ENCODE measurements around the genes AP1B1, NF2, ZMAT5 and ASCC2.

DNA sequence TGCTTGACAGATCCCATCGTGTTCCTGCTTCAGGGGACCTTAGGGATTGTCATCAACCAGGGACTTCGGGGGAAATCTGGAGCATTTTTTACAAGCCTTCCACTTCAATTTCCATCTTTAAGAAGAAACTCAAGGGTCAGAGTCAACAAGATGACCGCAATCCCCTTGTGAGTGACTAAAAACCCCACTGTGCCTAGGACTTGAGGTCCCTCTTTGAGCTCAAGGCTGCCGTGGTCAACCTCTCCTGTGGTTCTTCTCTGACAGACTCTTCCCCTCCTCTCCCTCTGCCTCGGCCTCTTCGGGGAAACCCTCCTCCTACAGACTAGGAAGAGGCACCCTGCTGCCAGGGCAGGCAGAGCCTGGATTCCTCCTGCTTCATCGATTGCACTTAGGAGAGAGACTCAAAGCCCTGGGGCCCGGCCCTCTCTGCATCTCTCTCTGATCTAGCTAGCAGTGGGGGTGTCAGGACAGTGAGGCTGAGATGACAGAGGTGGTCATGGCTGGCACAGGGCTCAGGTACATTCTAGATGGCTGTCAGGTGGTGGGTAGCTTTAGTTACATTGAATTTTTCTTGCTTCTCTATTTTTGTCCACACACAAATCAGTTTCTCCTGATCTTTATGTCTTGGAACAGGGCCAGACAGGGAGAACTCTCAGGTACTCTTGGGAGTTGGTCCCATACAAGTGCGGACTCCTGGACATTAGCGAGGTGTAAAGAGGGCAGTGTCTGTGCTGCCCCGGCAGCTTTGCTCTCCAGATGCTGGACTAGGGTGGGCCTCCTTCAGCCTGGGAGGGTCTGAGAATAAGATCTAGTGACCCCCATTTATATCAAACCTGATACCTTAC lies 63.5 kb upstream of the EMID1 start:
- RRBS, result no CpG with 5 or more reads among the region's 11 CpGs

- RRBS, result no CpG with 5 or more reads among the region's 13 CpGs
Measured at GRCh38 chr22:29163791-29164216, 41.9 kb upstream of the EMID1 start.

DNA sequence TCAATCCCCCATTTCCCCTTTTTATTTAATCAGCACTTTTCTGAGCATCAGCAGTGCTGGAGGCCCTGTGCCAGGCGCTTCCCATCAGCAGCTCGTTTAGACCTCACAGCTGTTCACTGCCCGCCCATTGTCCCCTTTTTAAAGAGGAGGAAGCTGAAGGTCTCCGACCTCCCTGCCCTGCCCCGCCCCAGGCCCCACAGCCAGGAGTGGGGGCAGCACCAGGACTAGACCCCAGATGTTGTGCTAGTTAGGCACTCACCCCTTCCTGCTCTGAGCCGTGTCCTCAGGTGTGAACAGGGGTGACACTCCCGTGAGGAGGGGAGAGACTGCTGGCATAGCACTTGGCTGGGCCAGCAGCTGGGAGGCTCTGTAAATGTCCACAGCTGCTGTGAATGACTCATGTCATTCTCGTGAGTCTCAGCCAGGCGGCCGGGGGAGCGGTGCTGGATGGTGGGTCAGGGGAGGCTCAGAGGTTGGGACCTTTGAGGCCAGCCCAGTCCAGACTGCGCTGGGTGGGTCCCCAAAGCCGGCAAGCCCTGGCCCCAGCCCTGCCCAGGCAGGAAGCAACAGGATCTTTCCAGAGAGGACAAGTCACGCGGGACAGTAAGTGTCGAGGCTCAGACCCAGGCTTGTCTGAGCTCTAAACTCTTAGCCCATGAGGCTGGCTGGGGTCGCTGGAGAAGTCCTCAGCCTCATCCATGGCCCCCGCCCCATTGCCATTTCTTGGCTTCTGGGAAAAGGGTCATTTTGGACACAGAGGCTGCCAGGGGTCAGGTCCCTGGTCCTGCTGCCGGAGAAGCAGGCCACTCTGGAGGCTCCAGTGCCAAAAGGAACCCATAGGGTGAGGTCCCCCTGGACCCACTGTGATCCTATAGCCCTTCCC lies 20.0 kb downstream of the EMID1 start:
- RRBS, result 4% methylated on average over 4 of the region's 19 CpGs

DNA sequence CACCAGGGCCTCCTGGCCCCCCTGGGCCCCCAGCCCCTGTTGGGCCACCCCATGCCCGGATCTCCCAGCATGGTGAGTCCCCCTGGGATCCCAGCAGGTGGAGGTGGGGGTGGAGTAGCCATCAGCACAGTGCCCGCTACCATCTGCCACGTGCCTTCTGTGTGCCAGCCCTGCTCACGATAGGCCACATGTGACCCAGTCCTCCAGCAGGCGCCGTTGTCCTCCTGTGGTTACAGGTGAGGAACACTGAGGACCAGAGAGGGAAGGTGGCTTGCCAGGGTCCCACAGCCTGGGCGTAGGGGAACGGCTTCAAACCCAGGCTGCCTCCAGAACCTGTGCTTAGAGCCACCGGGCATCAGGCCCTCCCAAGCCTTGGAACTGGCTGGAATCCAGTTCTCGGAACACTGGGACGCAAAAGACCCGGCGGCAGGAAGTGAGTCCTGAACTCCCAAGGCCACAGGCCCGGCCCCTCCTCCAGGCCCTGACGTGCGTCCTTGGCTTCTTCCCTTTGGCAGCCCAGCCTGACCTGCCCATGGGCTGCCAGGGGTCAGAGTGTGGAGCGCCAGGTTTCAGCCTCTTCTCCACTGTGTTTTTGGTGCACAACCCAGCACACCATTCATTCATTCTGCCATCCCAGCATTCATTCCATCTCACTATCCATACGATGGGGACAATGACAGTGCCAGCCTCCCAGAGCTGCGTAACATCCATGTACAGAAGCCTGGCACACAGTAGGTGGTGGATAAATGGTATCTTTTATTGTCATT lies 26.8 kb downstream of the EMID1 start:
- RRBS, result 25% methylated on average over 2 of the region's 19 CpGs

DNA sequence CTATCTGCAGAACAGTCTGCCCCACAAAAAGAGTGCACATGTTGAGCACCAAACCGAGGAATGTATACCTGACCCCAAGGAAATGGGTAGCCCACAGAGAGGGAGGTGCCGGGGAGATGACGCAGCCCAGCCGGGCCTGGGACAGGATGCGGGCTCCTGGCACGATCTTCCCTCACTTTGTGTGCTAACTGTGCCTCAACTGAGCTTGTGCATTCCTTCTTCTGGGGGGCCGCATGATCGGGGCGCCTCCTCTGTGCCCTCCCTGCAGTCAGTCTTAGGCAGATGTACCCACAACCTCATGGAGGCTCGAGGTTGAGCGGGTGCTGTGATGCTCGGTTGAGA lies 2.3 kb downstream of the GAS2L1 start:
- RRBS, result no CpG with 5 or more reads among the region's 12 CpGs

GRCh38 chr22:29318446-29318968 lies 3.0 kb upstream of the RASL10A start:
- RRBS, result no CpG with 5 or more reads among the region's 3 CpGs

DNA sequence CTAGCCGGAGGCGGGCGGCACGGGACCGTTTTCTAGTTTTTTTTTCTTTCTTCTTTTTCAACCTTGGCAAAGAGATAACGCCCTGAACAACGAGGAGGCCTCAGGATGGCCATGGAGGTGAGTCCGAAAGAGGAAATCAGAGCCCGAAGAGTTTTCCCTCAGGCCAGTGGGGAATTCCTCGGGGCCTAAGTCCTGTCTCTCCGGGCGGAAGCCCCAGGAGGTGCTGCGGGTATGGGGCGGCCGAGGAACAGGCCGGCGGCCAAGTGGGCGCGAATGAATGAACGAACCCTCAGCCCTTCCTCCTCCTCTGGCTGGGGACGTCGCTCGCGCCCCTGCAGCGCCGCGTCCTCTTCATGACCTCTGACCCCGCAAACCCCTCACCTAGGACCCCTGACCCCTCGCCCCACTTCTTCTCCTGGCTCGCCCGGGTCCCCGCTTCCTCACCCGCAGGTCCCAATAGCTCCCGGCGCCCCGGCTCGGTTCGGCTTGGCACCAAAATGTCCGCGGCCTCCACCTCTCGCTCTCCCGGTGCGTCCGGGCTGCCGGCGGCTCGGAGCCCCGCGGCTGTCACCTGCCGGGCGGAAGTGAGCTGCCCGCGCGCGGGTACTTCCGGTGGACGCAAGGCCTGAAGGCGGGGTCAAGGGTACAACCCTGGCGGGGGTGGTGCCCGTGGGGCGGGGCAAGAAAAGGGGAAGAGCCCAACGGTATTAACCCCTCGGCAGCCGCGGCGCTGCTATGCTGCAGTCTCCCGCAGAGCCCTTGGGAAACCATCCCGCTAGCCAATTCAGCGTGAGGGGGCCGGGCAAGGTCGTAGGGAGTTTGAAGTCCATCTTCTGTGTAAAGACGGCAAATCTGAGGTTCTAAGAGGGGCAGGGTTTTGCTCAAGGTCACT lies at the start of gene AP1B1:
Gene AP1B1 (minus strand): TSS at position 591 of the 892 bp plus-strand sequence.
- RRBS, result 2% methylated on average over 22 of the region's 72 CpGs

- RRBS, result no CpG with 5 or more reads among the region's 6 CpGs
Measured at GRCh38 chr22:29574775-29575536, 6.0 kb downstream of the NIPSNAP1 start.

- RRBS, result 1% methylated on average over 28 of the region's 83 CpGs
Measured at GRCh38 chr22:29603451-29604381, at the start of gene NF2. Gene NF2 (plus strand): TSS chr22:29603633.

- RRBS, result under 1% methylated on average over 8 of the region's 39 CpGs
Measured at GRCh38 chr22:29766240-29767151, at the start of gene ZMAT5. Gene ZMAT5 (minus strand): TSS chr22:29767007.

- RRBS, result no CpG with 5 or more reads among the region's 12 CpGs
Measured at GRCh38 chr22:29800952-29801637, 33.9 kb downstream of the UQCR10 start.

DNA sequence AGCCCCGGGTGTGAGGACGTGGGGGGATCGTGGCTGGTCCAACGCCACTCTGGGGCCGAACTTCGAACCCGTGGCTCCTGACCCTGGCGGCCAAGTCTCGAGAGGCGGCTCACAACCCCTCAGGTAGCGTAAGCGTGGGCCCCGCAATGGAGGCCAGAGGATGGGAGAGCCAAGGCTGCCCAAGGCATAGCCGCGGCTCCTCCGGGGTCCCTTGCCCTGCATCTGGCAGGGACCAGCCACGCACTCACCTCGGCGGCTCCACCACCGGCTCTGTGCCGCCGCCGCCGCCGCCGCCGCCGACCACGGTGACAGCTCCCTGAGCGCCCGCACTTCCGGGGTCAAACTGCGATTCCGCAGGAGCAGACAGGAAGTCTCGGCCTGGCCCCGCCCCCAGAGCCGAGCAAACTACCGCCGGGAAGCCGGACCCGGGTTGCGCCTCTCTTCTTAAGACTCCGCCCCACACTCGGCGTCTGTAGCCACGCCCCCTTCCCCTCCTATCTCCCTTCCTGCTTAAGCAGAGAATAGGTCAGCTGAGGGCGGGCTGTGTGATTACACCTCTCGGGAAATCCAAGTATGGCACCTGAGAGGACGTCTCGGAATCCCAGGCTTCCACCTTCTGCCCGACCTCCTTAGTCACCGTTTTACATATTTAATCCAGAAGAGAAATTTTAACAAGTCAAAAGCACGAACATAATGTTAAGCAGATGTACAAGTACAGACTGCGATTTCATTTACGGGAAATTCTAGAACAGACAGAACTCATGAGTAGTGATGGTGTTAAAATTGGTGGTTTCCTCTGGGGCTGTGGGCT lies at the start of gene ASCC2:
Gene ASCC2 (minus strand): TSS at position 345 of the 811 bp plus-strand sequence.
- RRBS, result 2% methylated on average over 15 of the region's 55 CpGs

- RRBS, result 37% methylated on average over 3 of the region's 12 CpGs
Measured at GRCh38 chr22:30216455-30217212, 29.9 kb downstream of the LIF start.

- RRBS, result 56% methylated on average over 2 of the region's 17 CpGs
Measured at GRCh38 chr22:30241401-30242086, 5.0 kb downstream of the LIF start.

- RRBS, result 6% methylated on average over 22 of the region's 32 CpGs
Measured at GRCh38 chr22:30245449-30246321, 874 bp downstream of the LIF start.

DNA sequence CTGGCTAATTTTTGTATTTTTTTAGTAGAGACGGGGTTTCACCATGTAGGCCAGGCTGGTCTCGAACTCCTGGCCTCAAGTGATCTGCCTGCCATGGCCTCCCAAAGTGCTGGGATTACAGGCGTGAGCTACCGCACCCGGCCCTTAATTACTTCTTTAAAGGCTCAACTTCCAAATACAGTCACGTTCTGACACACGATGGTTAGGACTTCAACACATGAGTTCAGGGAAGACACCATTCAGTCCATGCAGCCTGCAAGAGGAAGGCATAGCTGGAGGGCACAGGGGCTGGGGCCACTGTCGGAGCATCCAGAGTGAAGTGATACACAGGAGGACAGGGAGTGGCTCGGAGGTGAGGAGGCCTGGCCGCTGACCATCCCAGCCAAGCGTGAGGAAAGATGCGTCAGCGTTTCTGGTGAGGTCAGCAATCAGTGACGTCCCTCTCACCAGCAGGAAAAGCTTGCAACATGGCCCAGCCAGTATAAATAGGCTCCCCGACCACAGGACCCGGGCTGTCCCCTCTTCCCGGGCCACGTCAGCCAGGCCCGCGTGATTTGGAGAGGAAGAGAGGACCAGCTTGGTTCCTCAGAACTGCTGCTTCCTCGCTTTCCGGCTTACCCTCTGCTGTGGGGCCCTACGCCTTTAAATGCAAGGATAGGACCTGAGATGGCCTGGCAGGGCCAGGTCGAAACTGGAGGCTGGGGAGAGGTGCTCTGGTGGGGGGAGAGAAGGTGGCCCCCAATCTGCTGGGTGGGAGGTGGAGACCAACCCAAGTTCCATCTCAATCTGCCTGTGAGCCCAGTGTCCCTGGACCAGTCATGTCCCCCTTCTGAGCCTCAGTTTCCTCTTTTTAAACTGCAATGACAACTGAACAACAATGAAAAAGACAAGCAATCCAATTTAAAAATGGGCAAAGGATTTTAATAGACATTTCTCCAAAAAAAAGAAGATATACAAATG lies 4.2 kb upstream of the OSM start:
- RRBS, result 38% methylated on average over 6 of the region's 24 CpGs

DNA sequence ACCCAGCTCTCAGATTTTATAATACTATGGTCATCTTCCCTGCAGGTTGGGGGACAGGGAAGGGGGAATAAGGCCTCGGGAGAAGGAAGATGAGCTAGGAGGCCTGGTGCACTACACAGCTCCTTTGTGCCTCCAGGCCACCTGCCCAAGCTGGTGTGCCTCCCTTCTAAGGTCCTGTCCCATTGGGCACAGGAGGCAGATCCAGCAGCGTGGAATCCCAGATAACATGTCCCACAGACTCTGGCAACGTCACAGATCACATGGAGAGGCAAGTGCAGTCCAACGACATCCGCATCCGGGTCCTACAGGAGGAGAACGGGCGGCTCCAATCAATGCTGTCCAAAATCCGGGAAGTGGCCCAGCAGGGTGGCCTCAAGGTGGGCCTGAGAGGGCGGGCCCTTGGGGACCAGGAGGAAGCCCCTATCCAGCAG lies 11.9 kb downstream of the RNF215 start:
- RRBS, result 95% methylated on average over 4 of the region's 10 CpGs

DNA sequence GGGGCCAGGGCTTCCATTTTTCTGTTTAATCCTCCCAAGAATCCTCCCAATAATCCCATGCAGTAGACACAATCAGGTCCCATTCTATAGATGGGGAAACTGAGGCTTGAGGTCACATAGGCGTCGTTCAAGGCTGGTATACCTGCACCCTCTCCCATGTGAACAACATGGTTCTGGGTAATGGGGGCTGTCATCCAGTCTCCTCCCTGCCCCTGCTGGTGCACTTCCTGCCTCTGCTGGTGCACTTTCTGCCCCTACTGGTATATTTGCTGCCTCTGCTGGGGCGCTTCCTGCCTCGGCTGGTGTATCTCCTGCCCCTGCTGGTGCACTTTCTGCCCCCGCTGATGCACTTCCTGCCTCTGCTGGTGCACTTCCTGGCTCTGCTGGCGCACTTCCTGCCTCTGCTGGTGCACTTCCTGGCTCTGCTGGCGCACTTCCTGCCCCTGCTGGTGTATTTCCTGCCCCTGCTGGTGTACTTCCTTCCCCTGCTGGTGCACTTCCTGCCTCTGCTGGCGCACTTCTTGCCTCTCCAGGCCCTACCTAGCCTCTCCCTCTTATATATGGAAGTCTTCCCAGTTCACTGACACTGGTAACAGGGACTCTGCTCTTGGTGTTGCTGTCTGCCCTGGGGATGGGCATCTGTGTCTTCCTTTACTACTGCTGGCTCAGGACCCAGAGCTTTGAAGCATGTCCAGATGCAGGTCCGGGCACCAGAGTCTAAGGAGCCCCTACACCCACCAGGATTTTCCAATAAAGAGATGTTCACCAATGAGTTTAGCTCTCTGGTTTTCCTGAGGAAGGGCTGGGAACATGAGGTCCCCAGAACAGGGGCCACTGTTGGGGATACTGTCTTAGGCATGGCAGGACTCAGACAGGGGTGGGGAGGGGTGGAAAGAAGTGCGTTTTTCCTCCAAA lies 10.2 kb downstream of the MTFP1 start:
- RRBS, result no CpG with 5 or more reads among the region's 10 CpGs

DNA sequence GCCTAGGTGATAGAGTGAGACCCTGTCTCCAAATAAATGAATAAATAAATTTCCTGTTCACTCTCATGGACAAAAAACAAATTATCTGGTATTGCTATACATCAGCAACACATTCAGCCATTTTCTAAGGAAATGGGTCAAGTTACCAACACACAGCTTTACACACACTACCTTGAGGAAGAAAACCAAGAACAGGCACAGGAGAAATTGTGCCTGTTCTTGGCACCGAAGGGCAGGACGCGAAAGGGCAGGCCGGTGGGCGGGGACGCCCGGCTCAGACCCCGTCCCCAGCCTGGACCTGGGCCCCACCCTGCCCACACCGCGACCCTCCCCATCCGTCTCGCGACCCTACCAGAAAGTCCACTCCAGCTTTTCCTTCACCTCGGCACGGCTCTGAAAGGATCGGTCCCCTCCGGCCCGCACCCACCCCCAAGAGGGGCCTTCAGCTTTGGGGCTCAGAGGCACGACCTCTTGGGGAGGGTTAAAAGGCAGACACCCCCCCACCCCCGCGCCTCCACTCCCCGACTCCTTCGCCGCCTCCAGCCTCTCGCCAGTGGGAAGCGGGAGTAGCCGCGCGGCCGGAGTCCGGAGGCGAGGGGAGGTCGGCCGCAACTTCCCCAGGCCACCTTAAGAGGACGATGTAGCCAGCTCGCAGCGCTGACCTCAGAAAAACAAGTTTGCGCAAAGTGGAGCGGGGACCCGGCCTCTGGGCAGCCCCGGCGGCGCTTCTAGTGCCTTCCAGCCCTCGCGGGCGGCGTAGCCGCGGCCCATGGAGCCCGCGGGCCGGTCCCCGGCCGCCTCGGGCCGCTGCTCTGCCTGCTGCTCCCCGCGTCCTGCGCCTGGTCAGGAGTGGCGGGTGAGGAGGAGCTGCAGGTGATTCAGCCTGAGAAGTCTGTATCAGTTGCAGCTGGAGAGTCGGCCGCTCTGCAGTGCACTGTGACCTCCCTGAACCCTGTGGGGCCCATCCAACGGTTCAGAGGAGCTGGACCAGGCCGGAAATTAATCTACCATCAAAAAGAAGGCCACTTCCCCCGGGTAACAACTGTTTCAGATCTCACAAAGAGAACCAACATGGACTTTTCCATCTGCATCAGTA lies 4.4 kb downstream of the SEC14L6 start:
- RRBS, result 5% methylated on average over 11 of the region's 65 CpGs

DNA sequence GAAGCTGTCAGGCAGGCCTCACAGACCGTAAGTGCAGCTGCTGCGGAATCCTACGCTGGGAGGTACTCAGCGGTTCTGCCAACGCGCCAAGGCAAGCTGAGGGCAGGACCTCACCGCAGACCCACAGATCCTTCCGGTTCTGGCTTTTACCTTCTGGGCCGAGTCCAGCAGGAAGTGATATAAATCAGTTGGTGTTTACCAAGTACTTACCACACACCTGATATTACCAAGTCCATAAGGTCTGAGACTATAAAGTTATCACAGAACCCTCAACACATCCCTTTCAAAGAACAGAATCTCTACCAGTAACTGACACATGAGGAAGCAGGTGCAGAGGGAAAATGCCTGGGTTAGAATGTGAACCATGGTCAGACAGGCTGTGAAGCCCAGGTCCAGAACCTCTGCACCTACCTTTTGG lies 1.6 kb upstream of the GAL3ST1 start:
- RRBS, result no CpG with 5 or more reads among the region's 9 CpGs

Measured in pericardium (tissue), 1 donor.